Bile duct (tissue), 1 donor: ENCODE measurements around a stretch of chr17.

DNA sequence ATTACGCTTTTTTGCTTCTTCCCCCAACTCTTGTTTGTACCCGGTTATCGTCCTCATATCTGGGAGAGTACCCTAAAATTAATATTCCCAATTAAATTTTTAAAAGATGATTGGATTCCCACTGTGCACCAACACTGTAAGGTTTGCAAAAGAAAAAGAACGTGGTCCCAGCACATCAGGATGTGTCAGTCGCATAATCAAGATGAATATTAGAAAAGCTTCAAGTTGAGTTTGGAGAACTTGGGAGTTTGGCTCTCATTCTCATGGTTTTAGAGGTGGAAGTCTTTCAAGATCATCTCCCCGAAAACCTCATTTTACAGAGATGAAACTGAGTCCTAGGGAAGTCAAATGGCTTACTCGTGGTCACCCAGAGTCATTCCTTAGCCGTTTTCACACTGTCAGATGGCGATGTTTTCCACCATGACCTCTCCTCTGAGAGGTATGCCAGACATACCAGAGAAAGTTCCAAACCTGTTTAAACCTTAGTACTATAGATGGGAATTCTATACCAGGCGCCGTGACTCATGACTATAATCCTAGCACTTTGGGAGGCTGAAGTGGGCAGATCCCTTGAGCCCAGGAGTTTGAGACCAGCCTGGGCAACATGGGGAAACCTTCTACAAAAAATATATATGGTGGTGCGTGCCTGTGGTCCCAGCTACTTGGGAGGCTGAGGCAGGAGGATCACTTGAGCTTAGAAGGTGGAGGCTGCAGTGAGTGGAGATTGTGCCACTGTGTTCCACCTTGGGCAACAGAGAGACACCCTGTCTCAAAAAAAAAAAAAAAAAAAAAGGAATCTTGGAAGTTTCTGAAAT is 1.2 kb downstream of the SEC14L1 start:
- PRO-cap, result no peak

- PRO-cap, result bidirectional peak, plus-strand start at chr17:77146063, minus-strand start at chr17:77145908
These were observed 5.1 kb downstream of the SEC14L1 start for GRCh38 chr17:77145508-77146714.

GRCh38 chr17:77162959-77163579 is 22.3 kb downstream of the SEC14L1 start:
- PRO-cap, result no peak

GRCh38 chr17:77195970-77196494 is 55.3 kb downstream of the SEC14L1 start:
- PRO-cap, result no peak

GRCh38 chr17:77211671-77212161 is 69.6 kb upstream of the SEPTIN9 start:
- PRO-cap, result no peak

DNA sequence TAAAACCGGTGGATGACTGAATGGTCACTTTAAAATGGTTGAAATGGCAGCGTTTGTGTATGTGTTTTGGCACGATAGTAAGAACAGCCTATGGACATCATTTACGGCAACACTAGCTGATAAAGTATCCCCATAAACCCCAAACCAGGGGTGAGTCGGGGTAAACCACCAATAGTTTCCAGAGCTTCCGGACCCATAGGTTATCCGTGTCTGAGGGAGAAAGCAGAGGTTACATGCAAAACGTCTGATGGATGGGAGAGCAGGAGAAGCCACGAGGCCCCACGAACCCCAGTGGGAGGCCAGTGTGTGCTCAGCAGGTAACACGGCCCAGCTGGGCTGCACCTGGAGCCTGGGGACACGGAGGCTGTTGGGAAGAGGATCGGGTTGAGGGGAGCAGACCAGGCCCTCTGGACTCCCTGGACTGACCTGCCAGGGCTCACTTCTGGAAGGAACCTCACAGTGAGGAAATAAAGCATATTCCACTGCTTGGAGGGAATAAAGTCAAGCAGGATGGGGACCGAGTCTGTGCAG is 62.5 kb upstream of the SEPTIN9 start:
- PRO-cap, result no peak

- PRO-cap, result no peak
These were observed 30.2 kb downstream of the SEPTIN9 start for GRCh38 chr17:77311325-77312026.

- PRO-cap, result no peak
These were observed 42.3 kb downstream of the SEPTIN9 start for GRCh38 chr17:77323515-77324139.

GRCh38 chr17:77343321-77344022 is 62.2 kb downstream of the SEPTIN9 start:
- PRO-cap, result unidirectional peak, minus-strand start at chr17:77343440

GRCh38 chr17:77352440-77352904 is 71.2 kb downstream of the SEPTIN9 start:
- PRO-cap, result no peak

DNA sequence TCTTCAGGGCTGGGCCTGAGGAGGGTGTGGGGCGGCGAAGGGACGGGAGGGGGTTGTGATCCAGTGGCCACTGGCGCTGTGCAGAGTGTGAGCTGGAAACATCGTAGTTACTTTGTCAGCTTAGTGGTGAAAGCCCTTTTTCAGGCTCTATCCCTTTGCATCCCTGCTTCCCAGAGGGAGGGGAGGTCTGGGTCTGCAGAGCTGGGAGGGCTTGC is 93.4 kb downstream of the SEPTIN9 start:
- PRO-cap, result no peak

- PRO-cap, result no peak
These were observed 124.2 kb downstream of the SEPTIN9 start for GRCh38 chr17:77405571-77405887.

GRCh38 chr17:77436809-77437208 is 155.5 kb downstream of the SEPTIN9 start:
- PRO-cap, result no peak

DNA sequence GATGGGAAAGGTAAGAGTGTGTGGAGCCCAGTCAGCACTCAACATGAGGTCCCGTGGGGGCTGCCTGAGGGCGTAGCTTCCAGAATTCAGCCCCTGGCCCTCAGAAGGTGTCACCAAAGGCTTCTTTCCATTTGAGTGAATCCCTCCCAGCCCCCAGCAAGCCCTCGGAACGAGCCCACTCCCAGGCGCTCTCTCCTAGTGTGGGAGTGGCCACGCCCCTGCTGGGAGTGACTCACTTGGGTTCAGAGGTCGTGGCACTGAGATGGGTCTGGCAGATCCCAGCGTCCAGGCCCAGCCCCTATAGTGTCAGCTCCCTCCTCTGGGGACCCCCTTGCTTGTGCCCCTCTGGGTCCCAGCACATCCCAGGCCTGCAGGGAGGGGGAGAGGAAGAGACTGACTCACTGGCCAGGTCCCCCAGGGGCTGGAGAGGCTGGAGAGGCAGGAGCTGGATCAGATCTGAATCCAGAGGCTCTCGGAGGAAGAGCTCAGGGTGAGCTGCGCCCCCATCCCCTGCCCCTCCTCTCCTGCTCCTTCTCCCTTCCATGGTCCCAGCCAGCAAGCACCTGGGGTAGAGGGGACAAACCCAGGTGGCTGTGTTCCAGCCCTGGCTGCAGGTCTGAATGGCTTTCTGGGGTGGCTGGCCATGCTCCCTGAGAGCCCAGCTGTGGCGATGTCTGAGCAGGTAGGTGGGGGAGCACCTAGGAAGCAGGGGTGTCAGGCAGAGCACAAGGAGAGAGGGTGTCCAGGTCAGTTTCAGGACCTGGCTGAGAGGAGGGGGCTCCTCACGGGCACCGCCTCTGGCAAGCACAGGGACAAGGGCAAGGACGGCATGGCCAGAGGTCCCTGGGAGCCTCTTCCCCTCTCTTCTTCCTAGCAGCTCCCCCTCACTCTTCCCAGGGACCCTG is 169.2 kb downstream of the SEPTIN9 start:
- PRO-cap, result no peak

DNA sequence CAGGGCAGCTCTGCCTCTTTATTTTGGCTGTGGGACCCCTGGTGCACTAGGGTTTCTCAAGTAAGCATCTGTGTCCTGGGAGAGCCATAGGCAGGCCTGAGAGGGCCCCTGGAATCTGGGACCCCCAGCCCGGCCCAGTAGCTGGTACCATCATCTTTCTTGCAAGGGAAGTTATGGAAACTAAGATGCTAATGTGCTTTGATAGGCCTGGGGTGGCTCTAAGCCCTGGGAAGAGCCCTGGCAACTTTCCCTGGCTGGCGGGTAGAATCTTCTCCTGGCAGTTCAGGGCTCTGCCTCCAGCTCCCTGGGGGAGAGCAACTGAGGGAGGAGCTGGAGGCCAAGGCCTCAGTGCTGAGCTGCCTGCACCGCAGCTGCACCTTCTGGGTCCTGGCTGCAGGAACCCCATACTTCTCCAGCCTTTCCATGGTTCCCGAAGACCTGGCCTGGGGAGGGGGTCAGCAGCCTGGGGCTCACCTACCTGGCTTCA is 193.0 kb downstream of the SEPTIN9 start:
- PRO-cap, result no peak

- PRO-cap, result no peak
These were observed 199.2 kb downstream of the SEPTIN9 start for GRCh38 chr17:77480466-77481001.

- PRO-cap, result no peak
These were observed 208.6 kb downstream of the SEPTIN9 start for GRCh38 chr17:77489670-77490471.

DNA sequence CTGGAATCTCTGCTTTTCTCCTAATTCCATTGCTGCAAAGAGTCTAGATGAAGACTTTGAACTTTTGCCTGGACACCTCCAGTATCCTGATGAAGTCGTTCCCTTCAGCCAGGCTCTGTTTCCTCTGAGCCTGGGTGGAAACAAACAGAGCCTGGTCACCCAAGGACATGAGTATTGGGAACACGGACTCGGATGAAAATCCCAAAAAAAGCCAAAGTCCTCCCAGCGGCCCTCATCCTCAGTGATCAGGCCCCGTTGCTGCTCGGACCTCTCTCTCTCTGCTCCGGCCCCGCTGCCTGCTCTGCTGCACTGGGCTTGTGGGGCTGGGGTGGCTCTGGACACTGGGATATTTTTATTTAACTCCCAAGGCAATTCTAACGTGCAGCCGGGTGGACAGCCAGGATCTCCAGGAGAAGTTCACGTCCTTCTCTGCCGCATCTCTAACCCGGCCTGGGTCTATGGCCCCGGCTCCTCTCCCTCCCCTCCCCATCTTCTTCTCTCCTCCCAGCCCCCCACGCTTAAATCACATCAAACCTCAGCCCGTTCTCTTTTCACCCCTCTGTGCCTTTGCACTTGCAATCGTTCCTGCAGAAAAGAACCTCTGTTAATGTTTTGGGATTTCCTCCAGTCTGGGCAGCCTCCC is 280.9 kb upstream of the TNRC6C start:
- PRO-cap, result no peak

GRCh38 chr17:77735631-77736472 is 222.7 kb upstream of the TNRC6C start:
- PRO-cap, result no peak

DNA sequence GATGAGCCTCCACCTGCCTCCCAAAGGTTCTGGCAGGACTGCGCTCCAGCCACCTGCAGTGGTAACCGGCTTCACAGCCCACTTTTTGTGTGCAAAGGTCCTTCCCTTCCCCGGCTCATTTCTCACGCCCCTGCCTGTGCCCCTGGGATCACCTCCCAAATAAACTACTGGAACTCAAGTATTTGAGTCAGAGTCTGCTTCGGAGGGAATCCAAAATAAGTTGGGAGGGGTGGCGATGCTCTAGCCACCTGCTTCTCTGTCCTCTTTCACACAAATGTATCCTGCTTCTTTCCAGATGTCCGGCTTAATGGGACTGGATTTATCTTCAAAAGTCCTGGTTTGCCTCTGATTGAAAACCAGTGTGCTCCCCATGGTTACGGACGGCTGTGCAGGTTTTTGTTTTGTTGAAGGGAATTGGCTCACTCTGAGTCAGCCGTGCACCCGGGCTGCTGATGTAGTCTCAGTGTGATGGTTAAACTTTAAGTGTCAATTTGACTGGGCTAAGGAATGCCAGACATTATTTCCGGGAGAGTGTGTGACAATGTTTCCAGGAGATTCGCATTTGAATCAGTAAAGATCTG is 127.2 kb upstream of the TNRC6C start:
- PRO-cap, result no peak